LHCN-M2 (cell line): ENCODE data around the gene C3orf33.

GRCh38 chr3:152197260-152197809 lies 71.4 kb upstream of the MBNL1 start:
- RAMPAGE, long total RNA, result no peak

GRCh38 chr3:152199188-152199912 lies 69.4 kb upstream of the MBNL1 start:
- RAMPAGE, long total RNA, result no peak

GRCh38 chr3:152243249-152243924 lies 25.3 kb upstream of the MBNL1 start:
- RAMPAGE, long total RNA, result no peak

GRCh38 chr3:152268283-152268486 lies 544 bp upstream of the MBNL1 start:
- RAMPAGE, long total RNA, result no peak

DNA sequence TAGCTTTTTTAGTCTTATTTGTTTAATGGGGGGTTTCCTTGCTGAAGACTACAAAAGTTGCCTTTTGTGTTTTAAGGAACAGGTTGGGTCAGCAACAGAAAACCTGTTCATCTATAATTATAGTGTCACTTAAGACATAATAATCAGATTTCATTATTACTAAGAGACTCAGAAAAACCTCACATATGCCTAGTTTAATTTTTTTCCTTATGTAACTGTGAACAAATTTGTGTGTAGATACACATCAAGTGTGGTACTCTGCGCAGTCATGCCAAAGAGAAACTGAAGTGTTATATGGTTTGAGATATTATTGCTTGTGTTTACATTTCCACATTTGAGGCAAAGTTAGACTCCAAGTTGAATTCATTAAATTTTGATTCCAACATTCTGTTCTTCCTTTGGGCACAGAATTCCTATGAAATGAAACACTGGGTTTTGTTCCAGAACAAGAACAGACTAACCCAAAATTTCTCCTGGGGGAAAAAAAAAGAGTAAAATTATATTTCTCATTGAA lies 2.2 kb downstream of the MBNL1 start:
- RAMPAGE, long total RNA, result no peak

DNA sequence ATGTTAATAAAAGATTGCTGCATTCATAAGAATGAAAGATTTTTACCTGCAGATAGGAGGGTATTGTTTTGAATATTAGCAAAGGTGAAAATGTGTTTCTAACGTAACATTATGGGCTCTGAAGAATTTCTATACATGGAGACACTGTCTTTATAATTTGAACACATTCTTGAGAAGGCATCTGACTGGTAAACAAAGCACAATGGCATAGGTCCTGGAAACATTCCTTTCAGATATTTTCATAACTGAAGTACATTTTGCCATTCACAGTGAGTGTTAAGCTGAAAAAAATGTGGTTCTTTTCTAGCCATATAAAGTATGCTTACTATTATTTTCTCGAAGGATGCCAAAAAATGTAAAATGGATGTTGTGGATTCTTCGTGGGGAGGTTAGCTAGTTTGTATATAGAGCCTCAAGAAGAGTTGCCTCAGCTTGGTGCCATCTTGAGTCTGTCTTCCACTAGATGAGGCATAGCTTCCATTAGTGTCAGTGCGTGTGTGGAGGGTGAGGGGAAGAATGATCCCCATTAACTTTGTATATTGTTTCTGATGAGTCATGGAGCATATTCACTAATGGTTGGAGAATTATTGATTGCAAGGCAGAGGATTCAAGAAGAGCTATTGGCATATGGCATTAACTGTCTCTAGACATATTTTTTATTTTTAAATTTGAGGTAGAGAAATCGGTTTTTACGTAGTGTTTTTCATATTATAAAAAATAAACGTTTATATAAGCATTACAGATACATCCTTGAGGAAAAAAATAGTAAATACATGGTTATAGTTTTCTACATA lies 4.1 kb downstream of the MBNL1 start:
- RAMPAGE, long total RNA, result no peak

DNA sequence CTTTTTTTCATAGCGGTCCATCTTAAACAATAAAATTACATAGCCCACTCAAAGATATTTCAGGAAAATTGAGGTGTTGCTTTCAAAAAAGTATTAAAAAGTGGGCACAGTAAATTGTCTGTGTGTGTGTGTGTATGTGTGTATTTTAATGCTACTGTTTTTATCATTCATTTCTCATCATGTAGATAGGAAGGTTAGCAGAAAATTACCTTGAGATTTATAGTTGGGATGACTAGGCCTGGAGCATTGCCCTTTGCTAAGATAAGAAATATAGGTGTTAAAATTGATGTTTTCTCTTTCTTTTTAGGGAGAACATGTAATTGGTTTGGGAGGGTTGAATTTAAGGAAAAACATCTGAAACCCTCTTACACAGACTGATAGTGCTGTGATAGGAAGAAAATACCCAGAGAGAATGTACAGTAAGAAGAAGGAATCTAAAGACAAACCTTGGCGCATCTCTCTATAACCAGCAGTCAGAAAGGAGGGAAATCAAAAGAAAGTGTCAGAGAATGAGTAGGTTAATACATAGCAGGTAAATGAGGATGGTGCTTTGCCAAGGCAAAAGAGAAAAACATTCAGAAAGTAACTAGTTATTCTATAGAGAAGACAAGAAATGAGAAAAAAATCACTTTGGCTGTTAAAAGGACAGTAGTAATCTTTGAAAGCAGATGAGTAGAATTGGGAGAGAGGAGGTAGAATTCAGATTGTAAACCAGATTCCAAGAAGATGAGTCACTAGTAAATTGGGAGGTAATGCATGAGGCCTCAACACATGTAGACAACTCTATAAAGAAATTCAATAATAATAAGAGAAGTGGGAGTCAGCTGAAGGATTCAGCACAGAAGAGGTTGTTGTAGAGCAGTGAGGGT lies 81.1 kb downstream of the MBNL1 start:
- RAMPAGE, long total RNA, result no peak

- RAMPAGE, long total RNA, result no peak
These were observed 213.8 kb upstream of the P2RY1 start for GRCh38 chr3:152621082-152621614.

DNA sequence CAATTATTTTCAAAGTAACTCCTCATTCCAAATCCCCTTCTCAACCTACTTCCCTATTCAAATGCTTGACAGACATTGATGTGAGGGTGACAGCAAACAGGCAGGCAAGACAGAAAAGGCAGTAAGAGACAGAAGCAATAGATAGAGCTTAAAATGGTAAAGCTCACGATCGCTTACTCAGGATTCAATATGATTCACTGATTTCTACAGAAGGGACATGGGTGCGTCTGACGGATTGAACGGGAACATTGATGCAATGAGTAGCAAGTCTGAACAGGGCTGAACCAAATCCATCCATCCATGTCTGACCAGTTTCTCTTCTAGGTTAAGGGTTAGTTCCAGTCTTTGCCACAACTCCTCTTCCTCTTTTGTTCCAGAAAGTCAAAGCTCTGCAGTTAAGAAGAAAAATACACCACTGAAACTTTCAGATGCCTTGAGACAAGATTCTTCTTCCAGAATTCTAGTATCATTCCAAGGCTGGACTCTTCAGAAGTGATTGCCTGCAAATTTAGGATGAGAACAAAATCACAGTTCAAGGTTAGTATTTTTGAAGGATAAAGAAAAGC lies 35.2 kb downstream of the P2RY1 start:
- RAMPAGE, long total RNA, result no peak

DNA sequence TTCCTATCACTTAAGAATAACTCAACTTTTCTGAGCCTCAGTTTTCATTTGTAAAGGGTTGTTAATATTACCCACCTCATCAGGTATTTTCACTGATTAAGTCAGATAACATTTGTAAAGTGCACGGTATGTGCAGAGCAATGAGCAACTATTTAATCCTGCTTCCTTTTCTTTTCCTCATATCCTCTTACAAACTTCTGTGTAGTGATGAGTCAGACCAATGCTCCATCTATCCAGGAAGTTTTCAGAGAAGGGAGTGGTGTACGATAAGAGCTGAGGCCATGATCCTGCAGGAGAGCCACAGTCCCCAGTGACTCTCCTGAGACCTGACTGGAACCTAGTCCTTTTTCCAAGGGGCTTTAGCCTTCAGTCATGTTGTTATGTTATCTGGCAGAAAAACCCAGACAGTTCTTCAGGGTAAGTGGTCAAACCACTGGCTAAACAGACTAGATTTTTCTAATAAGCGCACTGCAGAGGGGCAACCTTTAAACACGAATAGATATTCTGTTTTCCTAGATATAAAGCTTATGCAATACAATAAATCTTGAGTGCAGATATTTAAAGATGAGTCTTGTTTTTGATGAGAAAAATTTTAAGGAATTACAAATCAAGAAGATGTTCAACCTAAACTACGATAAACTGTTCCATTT lies 110.5 kb upstream of the RAP2B start:
- RAMPAGE, long total RNA, result no peak

- RAMPAGE, long total RNA, result no peak
These were observed 8.2 kb downstream of the ARHGEF26 start for GRCh38 chr3:154129460-154129769.

GRCh38 chr3:154340197-154340455 lies 15.8 kb upstream of the DHX36 start:
- RAMPAGE, long total RNA, result no peak

GRCh38 chr3:155109820-155110516 lies 29.8 kb downstream of the MME start:
- RAMPAGE, long total RNA, result no peak

DNA sequence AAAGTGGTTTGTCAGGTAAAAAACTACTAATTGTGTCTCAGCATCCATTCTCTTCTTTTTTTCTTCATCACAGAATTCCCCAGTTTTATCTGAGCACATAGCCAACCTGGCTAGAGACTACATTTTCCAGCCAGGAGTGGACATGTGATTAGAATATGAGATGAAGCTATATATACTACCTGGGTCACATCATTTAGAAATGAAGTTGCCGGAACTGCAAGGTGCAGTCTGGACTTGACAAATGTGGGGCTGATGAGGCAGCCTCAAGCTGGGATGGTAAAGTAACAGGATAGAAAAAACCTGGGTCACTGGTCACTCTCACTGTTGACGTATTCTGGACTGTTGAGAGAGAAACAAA lies 99.6 kb downstream of the STRIT1 start:
- RAMPAGE, long total RNA, result no peak

DNA sequence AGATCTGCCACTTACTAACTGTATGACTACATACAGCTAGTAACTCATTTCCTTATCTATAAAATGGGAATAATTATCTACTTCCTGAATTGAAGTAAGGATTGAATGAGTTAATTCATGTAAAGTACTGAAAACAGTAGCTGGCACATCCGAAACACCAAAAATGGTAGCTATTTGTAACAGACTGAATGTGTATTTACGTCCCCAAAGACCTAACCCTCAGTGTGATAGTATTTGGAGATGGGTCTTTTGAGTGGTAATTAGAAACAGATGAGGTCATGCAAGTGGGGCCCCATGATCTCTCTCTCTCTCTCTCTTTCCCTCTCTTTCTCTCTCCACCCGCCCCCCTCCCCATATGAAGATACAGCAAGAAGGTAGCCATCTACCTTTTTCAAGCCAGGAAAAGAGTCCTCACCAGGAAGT lies 146.2 kb downstream of the PLCH1 start:
- RAMPAGE, long total RNA, result no peak

- RAMPAGE, long total RNA, result no peak
These were observed 79.5 kb downstream of the PLCH1 start for GRCh38 chr3:155665364-155665816.

GRCh38 chr3:155743625-155743942 lies 1.3 kb downstream of the PLCH1 start:
- RAMPAGE, long total RNA, result no peak

GRCh38 chr3:155743943-155744522 lies 838 bp downstream of the PLCH1 start:
- RAMPAGE, long total RNA, result no peak

GRCh38 chr3:155805474-155806617 lies at the start of gene C3orf33:
Gene C3orf33 (minus strand): TSS chr3:155806278.
- RAMPAGE, long total RNA, result no peak

DNA sequence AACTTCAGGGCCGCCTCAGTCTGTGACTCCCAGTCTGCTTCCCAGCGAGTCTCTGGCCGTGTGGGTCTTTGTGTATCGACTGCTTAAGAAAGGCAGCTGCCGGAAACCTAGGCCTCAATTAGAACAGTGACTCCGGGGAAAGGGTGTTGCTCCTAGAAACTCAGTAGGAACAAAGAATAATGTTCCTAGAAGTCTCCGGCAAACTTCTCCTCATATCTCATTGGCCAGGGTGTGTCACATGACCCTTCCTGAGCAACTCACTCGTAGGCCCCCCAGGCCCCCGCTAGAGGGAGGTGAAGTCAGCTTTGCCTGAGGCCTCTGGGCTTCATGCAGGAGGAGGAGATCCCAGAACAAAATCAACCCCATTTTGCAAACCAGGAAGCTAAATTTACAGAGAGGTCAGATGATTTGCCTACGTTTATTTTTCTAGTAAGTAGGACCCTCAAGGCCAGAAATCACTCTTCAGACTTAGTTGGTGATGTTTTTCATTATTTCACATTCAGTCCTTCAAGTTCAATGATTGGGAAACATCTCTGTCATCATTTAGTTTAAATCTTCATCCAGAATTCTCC lies 99.1 kb downstream of the SSR3 start:
- RAMPAGE, long total RNA, result no peak